ENCODE results near the genes TMEM237 and FAM117B.

GRCh38 chr2:200380041-200380617 is 73.6 kb downstream of the SPATS2L start:
- RRBS: no CpG with 5 or more reads among the region's 9 CpGs

GRCh38 chr2:200383793-200384100 is 77.3 kb downstream of the SPATS2L start:
- RRBS: no CpG with 5 or more reads among the region's 2 CpGs

DNA sequence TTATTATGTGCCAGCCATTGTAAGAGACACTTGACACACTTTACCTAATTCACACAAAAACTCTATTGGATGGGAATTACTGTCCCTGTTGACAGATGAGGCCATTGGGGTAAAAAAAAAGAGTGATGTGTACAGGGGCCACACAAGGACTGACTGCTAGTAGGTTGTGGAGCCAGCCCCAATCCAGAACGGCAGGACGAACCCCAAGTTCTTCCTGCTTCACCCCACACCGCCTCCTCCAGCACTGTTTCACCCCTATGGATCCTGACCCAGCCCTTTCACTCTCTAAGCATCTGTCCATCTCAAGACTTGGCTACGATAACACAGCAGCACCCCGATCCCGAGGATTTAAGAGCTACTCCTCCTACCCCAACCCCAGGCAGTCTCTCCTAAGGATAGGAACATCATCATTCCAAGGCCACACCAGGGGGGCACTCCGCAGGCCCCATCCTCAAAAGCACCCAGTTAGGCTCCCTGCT is 739 bp downstream of the KCTD18 start:
- RRBS: no CpG with 5 or more reads among the region's 7 CpGs

DNA sequence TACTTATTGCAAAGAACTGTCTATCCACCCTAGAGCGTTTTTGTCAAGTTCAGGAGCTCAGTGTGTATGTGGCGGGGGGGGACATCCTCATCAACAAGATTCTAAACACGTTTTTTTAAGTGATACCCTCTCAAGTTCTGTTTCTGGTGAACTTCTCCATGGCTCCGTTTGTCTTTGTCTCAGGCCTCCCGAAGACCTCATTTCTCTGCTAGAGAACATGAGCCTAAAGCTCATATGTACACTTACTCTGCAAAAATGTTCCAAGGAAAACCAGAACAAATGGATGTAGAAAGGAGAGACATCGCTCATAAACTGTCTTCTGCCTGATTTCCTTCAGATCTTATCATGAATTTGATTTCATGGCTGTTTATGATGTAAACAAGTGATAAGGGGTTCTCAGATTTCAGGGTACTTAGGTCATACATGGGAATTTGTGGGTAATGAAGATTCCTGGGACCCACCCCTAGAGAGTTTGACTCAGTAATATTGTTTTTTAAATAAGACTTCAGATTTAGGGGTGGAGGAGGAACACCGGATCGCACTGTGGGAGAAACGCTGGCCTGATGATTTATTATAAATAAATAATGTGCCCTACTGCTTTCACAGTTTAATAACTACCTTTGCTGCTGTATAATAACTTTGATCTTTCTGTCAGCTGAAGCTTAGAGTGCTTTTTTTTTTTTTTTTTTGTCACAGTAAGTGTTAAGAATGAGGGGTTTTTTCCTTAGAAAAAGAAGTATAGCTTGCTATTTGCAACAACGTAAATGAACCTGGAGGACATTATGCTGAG is 14.8 kb downstream of the AOX1 start:
- RRBS: no CpG with 5 or more reads among the region's 10 CpGs

- RRBS: no CpG with 5 or more reads among the region's 7 CpGs
Measured at GRCh38 chr2:200616267-200616659, 30.4 kb downstream of the AOX1 start.

DNA sequence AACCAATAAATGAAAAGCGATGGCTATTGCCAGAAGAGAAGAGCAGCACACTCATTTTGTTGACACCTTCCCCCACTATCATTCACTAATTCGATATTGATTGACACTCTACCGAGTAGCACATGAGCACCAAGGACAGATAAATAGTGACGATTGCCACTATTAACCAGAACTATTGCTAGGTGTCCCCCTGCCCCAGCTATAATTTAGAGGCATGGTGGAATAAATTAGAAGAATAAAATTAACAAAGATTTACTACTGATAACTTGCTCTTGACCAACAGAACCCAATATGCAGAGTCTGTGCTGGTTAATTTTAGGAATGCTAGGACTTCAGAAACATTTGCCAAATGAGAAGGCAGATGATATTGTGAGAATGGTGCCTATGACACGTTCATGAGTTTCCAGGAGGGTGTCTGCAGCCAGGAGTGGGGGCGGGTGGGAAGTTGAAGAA is 101.7 kb upstream of the BZW1 start:
- RRBS: no CpG with 5 or more reads among the region's 6 CpGs

DNA sequence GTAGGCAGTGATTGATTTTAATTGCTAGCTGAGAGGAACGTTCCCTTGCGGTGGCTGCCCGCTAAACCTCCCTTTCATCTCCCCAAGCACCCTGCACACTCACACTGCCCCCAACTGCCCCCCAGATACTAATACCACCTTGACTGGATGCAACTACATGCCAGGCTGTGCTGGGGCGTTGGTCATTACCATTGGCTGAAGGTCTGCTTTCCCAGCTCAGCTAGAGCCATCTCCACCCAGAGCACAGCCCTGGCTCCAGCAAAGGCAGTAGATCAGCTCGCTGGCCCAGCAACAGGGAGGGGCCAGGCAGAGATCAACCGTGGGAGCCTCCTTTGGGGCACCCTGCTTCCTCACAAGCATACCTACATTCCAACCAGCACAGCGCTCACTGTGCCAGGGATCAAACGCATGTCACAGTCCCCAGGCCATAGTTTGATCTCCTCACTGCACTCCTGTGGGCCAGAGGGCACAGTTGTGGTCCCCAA is 70.3 kb upstream of the BZW1 start:
- RRBS: no CpG with 5 or more reads among the region's 8 CpGs

GRCh38 chr2:200747513-200747896 is 64.2 kb upstream of the BZW1 start:
- RRBS: no CpG with 5 or more reads among the region's 3 CpGs

DNA sequence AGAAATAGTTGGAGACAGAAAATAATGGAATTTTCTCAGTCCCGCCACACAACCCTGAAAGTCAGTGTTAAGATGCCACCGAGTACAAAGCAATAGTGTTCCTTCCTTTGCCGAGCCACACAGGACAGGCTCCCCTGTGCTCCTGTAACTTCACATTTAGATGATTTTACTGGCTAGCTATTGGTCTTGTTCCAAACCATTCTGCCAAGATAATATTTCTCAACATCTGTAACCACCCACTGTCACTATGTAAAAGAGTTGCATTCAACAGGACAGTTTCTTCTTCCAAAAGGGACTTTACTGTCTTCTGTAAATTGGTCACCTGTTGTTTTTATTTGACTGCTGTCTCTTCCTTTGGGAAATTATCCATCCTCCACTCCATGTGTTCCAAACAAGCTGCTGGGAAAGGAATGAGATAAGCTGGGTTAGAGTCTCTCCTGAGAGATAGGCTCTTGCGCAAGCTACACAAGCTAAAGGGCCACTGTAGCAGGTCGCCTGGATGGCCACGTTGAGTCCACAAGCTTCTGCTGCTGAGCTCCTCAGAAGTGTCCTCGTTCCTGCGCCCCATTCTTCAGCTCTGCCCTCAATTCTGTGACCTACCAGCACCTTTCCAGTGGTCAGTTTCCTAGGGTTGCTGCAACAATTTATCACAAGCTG is 14.4 kb upstream of the BZW1 start:
- RRBS: no CpG with 5 or more reads among the region's 8 CpGs

DNA sequence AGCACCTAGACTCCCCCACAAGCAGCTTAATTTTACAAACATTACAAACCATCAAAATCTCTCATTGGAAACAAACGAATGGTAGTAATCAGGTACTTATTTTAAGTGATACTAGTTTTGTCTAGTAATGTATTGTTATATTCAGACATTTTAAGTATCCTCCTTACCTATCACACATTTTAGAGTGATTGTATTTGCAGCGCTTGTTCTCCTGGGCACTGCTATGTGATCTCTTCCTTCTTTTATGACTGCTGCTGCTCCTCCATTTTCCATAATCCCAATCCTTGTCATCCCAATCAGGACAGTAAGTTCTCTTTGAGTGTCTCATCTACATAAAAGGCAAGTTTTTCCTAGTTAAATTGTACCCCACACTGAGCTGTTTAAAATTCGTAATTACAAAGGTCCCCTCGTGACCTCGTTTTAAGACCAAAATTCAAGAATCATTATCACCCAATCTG is 2.9 kb downstream of the CLK1 start:
- RRBS: no CpG with 5 or more reads among the region's 5 CpGs

GRCh38 chr2:201116768-201117246 is 843 bp downstream of the CFLAR start:
- RRBS: 2% methylated on average over 5 of the region's 23 CpGs

GRCh38 chr2:201120899-201121169 is 4.9 kb downstream of the CFLAR start:
- RRBS: no CpG with 5 or more reads among the region's 1 CpG

- RRBS: no CpG with 5 or more reads among the region's 3 CpGs
Measured at GRCh38 chr2:201406275-201406980, 44.8 kb downstream of the TRAK2 start.

DNA sequence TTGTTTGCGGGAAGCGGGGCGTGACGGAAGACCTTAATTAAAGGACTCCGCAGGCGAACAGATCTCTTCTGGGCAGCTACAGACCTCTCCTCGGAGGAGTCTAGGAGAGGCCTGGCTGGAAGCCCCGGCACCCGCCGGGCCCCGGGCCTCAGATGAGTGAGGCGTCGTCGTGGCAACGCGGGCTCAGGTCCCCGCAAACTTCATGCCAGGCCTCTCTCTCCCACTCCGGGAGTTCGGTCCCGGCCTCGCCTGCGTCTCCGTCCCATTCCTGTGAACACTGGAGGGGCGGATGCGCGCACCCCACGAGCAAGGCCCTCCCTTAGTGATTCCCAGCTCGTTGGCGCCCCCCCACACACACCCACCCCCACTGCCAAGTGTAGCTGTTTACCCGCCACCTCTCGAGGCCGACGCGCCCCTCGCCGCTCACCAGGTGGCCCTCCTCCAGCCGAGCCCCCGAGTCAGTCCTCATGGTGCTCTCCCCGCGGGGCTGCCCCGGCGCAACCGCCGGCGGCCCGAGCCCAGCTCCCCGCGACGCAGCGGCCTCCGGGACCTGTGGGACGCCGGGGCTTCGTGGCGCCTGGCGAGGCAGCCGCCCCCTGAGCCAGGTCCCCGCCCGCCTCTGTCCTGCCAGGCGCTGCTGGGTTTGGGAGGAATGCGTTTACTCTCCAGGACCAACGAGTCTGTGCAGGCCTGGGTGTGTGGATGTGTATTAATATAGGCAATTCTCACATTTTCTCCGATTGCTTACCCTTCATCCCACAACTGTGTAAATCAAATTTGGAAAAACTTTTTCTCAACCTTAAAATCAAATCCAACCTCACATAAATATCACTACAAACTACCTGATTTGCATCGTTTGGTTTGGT is at the start of gene TMEM237:
Gene TMEM237 (minus strand): TSS at position 572 of the 866 bp plus-strand sequence.
- RRBS: 1% methylated on average over 15 of the region's 64 CpGs

DNA sequence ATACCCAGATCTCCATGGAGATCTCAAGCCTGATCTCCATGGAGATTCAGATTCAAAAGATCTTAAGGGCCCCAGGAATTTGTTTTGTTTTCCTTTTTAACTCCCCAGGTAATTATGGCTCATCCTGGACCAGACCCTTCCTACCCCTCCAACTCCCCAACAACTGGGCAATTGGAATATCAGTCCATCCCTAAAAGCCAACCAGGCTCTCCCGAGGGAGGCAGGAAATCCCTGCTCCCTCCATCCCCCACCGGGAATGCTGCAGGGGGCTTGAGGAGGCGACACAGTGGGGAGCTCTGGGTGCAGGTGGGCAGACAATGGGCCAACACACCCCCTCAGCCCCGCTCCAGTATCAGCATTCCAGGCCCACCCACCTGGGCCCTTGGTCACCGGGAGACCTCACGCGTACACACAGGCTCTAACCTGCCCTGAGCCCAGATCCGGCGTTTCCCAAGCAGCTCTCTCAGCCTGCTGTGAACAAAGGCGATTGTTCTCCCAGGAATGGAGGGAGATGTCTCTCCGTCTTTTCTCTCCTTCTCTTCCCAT is 37.7 kb upstream of the FZD7 start:
- RRBS: 93% methylated on average over 4 of the region's 11 CpGs

GRCh38 chr2:202277862-202278454 is 12.4 kb downstream of the NOP58 start:
- RRBS: no CpG with 5 or more reads among the region's 3 CpGs

DNA sequence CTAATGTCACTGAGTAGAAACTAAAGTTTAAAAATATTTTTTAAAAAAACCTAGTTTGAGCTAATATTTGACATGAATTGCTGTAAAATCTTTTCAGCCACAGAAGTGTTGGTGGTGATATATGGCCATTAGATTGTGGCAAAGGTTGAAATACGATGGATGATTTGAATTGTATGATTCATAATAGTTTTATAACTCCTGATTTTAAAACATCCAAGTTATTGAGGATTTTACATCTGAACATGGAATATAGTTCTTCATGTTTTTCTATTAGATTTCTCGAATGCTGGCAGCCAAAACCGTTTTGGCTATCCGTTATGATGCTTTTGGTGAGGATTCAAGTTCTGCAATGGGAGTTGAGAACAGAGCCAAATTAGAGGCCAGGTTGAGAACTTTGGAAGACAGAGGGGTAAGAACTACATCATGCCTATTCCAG is 31.6 kb downstream of the NOP58 start:
- RRBS: no CpG with 5 or more reads among the region's 4 CpGs

GRCh38 chr2:202302575-202303130 is 37.1 kb downstream of the NOP58 start:
- RRBS: no CpG with 5 or more reads among the region's 5 CpGs

- RRBS: 3% methylated on average over 11 of the region's 65 CpGs
Measured at GRCh38 chr2:202634269-202635239, at the start of gene FAM117B. Gene FAM117B, plus strand, starts transcription at chr2:202634969.